Mesothelial cell of epicardium (in vitro differentiated cells): ENCODE measurements around a stretch of chr7.

DNA sequence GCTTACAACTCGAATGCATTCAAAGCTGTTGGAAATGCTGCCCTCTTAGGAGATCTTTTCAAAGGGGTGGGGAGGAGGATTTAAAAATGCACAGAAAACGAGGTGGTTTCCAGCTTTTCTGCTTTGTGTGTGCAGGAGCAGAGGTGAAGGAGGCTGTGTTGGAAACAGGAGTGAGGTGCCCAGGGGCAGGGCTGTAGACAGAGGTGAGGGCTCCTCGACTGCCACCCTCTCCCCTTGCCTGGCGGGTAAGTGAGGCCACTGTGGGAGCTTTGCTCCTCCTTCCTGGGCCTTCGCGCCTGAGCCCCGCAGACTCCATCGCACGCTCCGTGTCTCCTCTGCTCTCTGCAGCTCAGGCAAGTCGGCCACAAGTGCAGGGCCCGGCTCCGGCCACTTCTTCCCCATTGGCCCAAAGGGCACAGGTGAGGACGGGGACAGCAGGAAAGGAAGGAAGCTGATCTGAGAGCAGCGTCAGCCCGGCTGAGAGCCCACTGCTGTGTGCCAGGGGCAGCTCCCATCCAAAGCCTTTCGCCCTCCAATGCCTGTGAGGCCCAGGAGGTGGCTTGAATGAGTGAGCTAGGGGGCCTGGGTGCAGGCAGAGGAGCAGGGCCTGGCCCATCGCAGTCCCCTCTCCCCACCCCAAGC is 33.6 kb upstream of the RHEB start:
- PRO-cap = no peak

DNA sequence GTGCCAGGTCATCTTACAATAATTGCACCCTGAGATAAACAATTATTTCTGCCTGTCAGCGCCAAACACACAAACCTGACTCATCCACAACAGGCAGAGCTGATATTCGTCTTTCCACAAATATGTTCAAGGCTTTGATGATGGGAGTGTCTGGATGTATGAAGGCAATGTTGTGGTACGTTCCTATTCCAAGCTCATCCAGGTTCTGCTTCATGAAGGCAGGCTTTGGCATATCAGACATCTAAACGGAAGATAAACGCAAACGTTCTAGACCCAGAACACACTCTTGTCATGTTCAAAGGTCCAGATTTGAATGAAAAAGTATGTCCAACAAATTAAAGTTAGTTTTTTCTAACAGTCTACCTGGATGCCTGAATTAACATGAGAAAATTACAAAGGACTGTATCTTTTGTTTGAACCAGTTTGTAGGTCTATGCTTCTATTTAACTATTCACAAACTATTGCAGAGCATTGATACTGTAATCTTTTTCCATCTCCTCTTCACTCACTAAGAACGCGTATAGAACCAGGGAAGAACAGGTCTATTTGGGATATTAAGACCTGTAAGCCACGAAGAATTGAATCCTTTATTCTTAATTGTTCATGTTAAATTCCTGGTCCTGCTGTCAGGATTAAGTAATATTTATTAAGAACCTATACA is 46.1 kb upstream of the RHEB start:
- PRO-cap = no peak

- PRO-cap = no peak
These were observed 112.8 kb upstream of the RHEB start for GRCh38 chr7:151632690-151632800.

DNA sequence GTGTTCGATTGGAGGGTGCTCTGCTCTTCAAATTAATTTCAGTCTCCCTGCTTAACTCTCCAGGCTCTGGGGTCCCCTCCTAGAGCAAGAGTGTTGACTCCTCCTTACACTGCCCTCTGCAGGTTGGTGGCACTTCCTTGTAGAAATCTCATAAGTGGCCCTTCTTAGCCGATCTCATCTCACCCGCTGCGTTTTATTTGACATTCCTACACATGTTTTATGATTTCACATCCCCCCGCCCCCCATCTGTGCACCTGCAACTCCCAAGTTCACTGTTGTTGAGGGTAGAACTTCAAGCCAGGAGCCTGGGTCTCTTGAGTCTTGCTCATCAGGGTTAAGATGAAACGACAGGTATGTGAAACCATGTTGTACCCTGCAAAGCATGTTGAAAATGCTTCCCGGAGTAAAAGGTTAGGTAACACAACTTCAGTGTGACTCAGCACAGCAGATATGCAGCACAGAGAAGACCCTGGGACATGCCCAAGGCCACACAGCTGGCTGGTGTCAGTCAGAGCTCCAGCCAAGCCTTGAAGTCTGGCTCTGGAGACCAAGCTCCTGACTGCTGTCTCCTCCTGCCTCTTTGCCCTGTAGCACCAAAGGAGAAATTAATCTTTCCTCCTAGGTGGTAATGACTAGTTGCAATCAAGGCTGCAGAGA is 171.1 kb downstream of the PRKAG2 start:
- PRO-cap = no peak

DNA sequence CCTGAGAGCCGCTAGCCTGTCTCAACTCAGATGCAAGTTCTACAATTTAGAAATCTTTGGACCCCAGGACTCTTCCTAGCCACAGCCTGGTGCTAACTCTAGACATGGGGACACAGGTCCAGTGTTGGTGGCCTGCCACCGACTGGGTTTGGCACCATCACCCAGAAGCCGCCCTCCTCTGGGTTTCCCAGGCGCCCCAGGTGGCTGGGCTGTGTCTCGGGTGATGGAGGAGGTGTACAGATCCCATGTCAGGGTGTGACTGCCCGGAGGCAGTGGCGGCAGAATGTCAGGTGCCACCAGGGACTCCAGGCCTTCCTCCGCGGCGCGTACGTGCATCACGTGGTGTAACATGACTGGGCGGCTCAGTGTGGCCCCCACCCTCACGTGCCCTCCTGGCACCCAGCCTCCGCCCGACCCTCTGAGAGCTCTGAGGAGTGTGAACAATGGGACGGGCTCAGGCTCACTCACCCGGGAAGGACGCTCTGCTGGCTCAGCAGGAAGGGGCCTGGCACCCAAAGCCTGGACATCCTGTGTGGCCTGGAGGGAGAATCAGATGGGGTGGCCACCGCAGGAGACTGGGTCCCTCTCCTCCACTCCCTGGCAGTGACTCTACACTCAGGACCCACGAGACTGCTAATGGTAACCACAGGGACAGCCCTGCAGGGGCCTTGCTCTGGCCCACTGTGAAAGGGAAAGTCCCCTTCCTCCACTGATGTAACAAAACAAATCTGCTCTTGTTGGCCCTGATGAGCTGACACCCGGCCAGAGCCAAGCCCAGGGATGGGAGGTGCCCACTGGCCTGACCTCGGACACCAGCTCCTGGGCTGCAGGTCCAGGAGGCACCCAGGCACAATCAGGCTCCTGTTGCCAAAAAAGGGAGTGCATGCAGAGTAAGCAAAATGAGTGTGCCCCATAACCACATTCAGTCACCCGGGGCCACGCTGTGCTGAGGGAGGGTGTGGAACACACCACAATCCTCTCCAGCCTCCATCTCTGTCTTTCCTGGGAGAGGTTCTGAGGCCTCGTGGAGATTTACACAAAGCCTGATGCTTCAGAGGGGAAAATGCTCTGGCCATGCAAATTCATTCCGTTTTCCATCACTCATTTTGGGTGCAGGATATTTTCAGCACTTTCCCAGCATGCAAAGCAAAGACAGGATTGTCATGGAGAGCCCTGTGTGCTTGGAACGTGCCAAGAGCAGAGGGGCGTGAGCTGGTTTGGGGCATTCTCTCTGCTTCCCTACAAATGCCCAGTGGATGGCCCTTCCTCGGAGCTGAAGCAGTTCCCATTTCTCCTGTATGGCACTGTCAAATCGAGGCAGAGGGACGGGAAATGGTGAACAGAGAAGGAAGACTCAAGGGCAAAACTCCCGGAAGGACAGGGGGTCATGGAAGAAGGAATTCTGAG is 164.6 kb downstream of the PRKAG2 start:
- PRO-cap = no peak

DNA sequence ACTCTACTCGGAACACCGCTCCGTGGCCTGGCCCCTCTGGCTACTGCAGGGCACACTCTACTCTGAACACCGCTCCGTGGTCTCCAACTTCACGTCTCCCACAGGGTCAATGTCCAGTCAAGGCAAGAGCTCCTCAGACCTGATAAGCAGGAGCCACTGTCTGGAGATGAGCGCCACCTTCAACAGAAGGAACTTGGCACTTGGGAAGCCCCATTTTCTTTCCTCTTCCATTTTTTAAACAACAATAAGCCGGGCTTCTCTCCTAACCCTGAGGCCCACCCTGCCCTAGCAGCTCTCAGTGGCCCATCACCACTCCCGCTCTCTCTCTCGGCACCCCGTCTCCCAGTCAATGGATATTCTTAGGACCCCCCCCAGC is 56.3 kb downstream of the PRKAG2 start:
- PRO-cap = no peak

GRCh38 chr7:151849100-151849648 is 27.7 kb downstream of the PRKAG2 start:
- PRO-cap = no peak

- PRO-cap = no peak
These were observed 26.4 kb downstream of the PRKAG2 start for GRCh38 chr7:151850570-151850819.

- PRO-cap = no peak
These were observed 25.9 kb downstream of the PRKAG2 start for GRCh38 chr7:151850820-151851708.

DNA sequence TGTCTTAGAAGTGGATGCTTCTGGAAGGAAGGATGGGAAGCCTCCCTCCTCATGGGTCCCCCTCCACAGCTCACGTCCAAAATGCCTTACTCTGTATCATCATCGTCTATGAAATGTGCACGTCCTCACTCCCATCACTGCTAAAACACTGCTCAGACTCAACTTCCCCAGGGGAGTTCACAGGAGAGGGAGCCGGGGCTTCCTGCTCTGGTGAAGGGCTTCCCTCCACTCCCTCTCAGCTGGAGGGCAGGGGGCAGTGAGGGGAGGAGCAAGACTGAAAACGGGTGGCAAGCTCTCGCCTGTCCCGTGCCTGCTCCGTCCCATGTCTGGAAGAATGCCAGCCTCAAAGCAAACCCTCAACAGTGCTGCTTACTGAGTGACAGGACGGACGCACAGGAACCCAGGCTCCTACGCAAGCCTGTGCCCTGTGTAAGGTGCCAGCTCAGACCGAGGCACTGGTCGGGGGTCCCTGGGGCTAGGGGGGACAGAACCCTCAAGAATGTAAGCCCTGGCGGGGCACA is 25.1 kb downstream of the PRKAG2 start:
- PRO-cap = no peak

DNA sequence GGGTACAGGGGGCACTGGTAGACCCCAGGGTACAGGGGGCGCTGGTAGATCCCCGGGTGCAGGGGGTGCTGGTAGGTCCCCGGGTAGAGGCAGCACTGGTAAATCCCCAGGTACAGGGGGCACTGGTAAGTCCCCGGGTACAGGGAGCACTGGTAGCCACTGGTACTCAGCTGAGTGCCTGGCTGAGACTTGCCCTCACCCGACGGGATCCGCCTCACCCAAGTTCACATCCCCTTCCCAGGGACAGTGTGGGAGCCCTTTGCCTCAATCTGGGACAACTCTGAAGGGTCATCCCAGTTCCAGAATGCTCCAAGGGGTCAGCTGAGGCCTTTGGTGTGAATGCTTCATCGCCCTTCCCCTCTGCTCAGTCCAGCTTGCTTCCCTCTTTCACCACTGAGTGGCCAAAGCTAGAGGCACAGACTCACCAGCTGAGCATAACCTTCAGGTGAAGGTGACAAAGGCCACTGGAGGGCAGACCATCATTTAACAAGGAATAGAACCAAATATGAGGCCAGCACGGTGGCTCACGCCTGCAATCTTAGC is 13.7 kb downstream of the PRKAG2 start:
- PRO-cap = no peak

GRCh38 chr7:151988091-151988588 is 31.9 kb downstream of the GALNTL5 start:
- PRO-cap = no peak

DNA sequence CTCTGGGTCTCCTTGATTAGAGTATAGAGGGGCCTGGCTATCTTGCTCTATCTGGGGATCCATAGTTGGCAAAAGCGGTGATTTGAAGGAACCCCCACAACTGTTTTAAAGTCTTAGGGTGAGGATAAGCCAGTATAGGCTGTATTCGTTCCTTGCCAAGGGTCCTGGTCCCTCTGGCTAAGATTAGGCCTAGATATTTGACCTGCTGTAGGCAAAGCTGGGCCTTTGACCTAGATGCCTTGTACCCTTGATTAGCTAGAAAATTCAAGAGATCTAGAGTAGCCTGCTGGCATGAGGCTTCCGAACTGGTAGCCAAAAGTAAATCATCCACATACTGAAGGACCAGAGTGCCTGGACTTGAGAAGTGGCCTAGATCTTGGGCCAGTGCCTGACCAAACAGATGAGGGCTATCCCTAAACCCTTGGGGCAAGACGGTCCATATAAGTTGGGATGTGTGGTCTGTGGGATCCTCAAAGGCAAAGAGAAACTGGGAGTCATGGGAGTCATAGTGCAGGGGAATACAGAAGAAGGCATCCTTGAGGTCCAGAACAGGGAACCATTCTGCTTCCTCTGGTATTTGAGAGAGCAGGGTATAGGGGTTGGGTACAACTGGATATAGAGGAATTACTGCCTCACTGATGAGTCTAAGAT is 6.5 kb downstream of the GALNT11 start:
- PRO-cap = no peak

DNA sequence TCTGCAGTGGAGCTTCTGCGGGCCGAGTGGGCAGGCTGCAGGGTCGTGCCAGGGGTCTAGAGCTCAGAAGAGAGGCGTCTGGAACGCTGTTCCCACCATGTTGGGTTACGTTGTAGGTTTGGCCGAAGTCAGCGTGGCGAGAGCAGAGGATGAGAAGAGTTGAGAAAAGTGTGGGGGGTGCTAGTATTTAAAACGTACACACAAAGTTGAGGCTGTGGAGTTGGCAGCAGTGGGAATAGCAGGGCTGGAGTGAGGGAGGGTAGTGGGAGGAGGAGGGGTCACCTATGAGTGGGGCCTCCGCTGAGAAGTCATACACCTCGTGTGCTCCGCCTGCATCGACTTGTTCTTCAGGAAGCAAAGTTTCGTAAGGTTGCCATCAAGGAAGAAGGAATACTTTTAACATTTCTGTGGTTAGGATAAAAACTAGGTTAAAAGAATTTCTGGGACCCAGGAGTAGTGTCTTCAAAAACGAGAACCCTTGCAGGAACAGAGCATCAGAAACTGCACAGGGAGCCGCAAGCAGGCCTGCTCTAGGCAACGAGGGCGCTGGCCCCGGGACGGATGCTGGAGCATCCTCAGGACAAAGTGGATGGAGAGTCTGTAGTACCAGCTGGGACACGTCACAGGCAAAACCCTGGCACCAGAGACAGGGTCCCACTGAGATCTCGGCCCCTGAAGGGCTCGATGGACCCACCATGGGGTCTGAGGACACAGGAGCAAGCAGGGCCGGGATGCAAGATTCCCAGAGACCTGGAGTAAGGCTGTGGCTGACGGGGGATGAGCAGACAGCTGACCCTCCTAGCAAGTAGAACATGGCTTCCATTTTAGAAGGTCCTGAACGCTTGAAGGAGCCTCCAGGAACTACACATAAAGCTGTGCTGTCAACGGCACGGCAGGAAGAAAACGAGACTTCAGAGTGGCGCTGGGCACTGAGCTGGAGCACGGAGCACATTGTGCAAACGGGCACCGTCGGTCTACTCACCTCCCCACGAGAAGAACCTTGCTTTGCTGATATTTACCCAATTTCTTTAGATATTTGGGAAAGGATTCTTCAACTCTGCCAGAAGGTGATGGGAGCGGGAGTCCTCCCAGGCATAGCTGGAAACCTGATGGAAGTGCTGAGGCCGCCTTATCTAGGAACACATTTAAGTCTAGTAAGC is 106.5 kb downstream of the GALNT11 start:
- PRO-cap = no peak

DNA sequence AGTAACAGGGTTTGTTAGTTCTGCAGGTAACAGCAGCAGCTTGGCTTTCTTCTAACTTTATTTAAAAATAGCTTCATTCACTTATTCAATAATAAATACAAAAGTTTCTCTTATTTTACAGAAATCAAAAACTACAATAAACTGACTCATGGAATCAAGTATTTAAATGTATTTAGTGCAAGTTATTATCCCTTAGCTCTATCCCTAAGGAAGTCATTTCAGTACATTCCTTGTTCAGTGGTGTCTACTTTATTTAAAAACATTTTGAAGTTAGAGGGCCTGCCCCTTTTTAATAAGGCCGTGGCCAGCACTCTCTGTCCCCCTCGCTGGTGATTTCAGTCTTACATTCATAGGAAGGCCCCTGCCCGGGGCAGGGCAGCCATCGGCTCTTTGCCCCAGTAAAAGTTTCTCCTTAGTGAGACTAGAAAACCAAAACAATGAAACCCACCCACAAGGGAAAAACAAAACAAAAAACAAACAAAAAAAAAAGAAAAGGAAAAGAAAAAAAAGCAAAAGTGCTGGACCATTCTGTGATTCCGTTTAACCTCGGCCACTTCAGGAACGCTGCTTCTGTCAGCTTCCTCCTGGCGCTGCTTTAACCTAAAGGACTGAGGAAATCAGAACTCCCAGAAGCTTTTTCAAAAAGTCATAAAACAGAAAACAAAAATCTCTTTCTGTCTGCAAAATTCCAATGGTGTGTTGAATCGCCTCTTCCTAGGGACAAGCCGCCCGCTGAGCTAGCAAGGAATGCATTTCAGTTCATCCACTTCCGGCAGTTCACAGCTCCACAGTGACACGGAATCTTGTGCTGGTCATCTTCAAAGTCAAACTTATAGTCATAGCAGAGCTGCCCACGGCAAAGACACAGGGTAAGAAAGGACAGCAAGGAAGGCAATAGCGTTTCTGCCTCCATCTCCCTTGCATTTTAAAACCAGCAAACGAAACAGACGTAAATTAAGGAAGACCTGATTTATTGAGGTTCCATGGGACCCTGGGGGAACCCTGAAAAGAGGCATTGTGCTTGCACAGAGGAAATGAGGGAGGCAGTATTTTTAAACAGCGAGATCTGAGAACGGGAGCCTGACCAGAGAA is 111.0 kb downstream of the GALNT11 start:
- PRO-cap = no peak

DNA sequence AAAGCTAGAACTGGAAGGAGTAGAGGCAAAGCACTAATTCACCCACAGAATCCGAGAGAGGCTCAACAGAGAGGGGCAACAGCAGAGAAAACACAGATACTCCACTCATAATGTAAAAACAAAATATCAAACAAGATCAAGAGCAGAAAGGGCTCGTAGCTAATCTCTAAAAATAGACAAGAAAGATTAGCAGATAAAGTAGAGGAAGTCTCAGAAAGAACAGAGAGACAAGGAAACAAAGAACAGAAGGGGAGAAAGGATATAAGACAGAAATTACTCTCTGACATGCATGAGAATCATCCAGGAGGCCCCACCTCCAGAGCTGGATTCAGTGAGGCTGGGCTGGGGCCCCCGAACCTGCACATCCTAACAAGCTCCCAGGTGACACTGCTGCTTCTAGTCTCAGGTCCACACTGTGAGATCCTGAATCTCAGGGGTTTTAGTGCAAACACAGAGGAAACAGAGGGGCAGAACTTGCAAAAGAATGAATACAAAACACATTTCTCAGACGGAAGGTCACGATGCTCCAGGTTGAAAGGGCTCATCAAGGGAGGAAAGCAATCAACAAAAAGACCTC is 117.8 kb downstream of the GALNT11 start:
- PRO-cap = no peak

DNA sequence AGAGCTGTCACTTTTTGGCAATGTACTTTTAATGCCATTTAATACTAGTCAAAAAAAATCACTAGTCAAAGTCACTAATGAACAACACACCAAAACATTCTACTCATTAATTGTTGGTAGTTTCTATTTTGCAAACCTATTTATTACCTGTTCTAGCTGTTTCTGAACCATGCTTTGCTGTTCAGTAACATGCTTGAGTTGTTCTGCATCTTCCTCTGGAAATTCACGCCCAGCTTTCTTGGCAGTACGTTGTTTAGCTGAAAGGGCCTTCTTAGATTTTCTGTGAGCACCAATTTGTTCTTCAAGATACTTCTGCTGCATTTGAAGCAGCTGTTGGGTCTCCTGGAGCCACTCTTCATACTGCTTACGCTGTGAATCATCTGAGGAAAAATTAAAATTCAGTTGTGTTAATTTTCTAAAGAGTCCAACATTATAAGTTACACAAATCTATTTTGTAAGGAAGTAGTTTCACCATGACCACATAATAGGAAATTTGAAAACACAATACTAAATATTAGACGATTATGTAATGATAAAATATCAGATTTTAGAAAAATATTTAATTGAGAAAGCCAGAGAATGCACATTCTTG is 141.6 kb downstream of the GALNT11 start:
- PRO-cap = no peak

- PRO-cap = no peak
These were observed 194.8 kb downstream of the GALNT11 start for GRCh38 chr7:152220100-152220847.

- PRO-cap = no peak
These were observed 142.9 kb downstream of the KMT2C start for GRCh38 chr7:152292748-152293473.

DNA sequence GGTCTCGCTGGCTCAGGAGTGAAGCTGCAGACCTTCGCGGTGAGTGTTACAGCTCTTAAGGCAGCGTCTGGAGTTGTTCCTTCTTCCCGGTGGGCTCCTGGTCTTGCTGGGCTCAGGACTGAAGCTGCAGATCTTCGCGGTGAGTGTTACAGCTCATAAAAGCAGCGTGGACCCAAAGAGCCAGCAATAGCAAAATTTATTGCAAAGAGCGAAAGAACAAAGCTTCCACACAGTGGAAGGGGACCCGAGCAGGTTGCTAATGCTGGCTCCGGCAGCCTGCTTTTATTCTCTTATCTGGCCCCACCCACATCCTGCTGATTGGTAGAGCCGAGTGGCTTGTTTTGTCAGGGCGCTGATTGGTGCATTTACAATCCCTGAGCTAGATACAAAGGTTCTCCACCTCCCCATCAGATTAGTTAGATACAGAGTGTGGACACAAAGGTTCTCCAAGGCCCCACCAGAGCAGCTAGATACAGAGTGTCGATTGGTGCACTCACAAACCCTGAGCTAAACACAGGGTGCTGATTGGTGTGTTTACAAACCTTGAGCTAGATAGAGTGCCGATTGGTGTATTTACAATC is 30.0 kb upstream of the ACTR3B start:
- PRO-cap = no peak